Thyroid gland (tissue), 7 donors: ENCODE measurements around the genes CHCHD3 and EXOC4.

DNA sequence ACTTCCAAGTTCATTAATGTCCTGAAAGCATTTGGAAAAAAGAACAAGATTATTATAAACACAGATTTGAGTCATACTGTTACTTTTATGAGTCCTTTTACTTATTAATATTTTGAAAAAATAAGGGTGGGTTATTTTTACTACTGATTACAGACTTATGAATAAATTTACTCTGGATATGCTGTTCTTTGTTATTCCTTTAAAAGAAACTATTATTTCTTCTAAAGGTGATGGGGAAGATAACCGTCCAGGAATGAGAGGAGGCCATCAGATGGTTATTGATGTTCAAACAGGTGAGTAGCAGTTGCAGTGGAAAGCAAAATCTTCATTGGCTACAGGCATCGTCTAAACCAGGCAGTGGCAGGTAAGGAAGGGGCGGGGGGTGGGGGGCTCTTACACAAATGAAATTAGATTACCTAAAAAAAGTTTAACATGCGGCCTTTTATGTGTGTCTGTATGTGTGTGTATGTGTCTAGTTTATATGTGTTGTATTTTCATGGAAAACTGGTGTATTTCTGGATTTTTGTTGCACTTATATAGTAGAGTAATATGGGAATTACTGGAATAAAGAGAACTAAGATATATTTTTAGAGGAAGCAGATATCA is 86.8 kb downstream of the MKLN1 start:
- PRO-cap, 2 experiments, result no peak in any of the 2 experiments
- RAMPAGE, long total RNA, 5 experiments, result no peak in any of the 5 experiments

GRCh38 chr7:131501617-131502737 is 54.5 kb downstream of the PODXL start:
- PRO-cap, 2 experiments, result no peak in any of the 2 experiments
- RAMPAGE, long total RNA, 5 experiments, result no peak in any of the 5 experiments

GRCh38 chr7:131605187-131606521 is 49.2 kb upstream of the PODXL start:
- PRO-cap, 2 experiments, result no peak in any of the 2 experiments
- RAMPAGE, long total RNA, 5 experiments, result no peak in any of the 5 experiments

DNA sequence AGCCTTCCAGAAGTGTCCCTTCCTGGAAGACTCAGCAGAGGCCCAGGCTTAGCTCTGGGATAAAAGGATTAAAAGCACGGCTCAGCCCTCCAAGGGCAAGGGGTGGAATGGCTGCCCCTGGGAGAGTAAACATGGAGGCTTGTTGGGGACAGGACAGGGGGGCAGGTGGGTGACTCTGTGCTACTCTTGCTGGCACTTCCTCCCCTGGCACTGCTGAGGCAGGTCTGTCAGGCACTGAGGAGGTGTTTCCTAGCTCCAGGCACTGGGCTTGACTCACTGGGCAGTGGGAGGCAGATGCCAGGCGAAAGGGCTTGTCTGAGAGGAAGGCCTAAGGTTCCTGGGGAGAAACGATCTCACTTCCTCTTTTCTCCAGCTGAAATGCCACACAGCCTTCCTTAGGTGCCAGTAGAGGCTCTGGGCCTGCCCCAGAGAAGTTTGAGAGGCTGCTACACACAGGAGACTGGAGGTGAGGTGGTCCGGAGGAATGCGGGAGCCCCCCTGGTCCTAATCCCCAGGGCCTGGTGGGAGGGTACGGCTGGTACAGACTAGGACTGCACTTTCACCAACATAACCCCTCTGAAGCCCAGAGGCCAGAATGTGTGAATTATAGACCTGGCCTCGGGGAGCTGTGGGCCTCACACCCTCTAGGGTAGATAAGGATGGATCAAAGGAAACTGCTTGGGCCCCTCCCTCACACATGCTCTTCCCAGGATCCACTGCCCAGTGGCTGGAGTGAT is 63.2 kb upstream of the PODXL start:
- PRO-cap, 2 experiments, result no peak in any of the 2 experiments
- RAMPAGE, long total RNA, 5 experiments, result no peak in any of the 5 experiments

DNA sequence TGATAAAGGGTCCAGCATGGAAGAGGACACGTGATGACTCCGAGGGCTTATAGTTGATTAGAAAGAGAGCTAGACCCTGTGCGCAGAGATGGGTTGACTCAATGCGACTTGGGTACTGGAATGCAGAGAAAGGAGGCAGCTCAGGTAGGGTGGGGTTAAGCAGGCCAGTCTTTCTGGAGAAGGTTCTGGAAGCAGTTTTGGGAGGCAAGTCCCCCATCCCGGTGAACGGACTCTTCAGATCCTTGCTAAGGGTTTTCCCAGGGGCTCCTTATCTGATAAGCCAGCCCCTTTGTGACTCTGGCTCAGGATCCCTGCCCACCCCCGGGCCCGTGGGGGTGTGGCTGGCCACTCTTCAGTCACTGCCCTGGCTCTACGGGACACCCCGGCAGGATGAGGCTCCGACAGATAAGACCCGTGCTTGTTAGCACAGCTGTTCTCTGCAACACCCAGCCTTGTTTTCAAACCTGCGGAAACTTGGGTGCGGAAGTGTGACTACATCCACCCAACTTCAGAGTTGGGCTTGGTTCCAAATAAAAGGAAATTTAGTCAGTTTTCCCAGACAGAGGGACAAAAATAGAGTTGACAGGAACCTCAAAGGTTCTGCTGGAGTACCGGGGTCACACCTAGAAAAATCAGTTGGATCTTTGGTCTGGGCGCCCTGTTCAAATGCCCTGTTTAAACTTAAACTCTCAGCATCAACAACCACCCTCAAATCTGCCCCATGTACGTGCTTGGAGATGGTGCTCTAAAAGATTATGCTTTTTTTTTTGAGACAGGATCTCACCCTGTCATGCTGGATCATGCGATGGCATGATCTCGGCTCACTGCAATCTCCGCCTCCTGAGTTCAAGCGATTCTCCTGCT is 66.8 kb upstream of the PODXL start:
- PRO-cap, 2 experiments, result peak in 2 of 2 experiments; most common plus-strand start position 570 of the sequence (in 1); most common minus-strand start position 454 of the sequence (in 1)
- RAMPAGE, long total RNA, 5 experiments, result no peak in any of the 5 experiments

DNA sequence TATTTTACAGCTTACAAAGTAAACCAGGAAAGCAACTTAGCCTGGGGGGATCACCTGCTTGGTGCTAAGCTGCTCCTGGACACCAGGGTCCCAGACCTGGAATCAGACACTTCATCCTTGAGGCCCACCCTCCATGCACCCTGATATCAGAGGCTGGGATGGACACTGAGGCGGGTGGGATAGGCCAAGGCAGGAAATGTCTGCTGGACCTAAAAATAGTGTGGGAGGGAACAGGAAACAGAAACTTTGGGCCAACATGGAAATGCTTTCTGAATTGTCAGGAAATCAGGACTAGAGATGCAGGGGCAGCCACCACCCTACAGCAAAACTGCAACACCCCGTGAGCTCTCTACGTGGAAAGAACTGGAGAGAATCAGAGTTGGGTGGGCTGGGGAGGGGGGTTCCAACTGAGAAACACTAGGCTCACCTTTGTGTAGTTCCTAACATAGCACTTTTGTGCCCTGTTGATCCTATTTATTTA is 101.5 kb upstream of the PODXL start:
- PRO-cap, 2 experiments, result peak in 1 of 2 experiments; most common plus-strand start position 294 of the sequence (in 1)
- RAMPAGE, long total RNA, 5 experiments, result no peak in any of the 5 experiments

DNA sequence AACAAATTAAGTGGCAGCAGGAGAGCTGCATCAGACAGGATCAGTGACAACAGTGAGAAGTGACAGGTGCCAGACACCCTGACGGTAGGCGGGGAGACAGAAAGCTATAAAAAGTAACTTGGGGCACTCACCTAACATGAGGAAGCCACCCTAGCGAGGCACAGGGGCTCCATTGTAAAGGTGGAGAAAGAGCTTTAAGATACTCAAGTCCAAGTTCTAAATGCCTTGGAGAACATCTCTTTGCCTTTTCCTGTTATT is 174.1 kb downstream of the PLXNA4 start:
- PRO-cap, 2 experiments, result no peak in any of the 2 experiments
- RAMPAGE, long total RNA, 5 experiments, result no peak in any of the 5 experiments

DNA sequence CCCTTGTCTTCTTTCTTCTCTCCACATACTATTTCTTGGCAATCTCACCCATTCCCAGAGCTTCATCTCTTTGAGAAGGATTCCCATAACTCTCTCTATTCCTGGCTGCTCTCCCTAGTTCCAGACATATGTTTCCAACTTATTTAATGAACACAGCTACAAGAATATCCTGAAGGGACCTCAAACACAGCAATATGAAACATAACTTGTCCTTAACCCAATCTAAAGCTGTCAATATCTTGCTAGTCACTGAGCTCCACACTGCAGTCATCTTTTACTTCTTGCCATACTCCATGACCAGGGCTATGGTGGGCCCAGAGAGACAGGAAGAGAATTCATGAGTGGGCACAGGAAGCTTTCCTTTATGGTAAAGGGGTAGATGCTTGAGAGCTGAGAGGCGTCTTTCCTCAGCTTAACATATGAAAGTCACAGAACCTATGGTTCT is 152.4 kb downstream of the CHCHD3 start:
- PRO-cap, 2 experiments, result no peak in any of the 2 experiments
- RAMPAGE, long total RNA, 5 experiments, result no peak in any of the 5 experiments

DNA sequence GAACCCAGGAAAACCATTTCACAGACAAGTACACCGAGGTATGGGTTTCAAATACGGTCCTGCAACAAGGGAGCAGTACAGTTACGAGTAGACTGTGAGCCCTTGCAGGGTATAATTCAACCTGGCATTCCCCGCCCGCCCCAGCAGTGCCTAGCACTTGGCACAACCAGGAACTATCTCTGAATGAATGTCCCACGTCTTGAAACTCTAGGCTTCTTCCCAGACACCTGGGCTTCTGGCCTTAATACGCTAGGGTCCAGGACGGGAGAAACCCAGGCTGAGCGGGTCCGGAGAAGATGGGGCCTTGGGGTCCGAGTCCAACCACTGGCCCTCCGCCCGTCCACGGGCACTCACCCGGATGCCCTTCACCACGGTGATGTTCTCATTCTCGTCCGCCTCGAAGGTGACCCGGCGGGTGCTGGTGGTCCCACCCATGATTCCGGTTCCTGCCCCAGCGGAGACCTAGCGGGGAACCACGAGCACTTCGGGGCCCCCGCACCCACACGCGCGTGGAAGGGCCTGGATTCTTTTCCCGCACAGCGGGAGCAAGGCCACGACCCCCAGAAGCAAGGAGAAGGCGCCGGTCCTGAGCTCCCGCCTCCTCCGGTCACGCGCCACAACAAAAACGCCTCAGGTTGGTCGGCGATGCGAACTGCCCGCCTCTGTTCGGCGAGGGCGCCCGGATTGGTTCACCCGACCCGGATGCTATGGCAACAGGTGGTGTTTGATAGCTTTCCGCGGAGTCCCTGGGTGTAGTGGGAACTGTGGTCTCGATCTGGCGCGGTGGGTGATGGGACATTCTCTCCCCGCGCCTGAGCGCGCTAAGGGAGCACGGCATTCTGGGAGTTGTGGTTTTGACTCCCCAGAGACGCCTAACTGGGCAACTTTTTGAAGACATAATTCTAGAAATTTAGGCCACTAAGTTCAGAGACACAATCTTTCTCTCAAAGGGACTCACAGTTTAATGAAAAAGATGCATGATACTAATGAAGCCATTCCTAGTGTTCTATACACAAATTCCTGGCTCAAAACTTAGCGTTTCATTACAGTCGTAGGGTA is at the start of gene CHCHD3:
Gene CHCHD3, minus strand, starts transcription at position 588 of the 1,059 bp plus-strand sequence.
- PRO-cap, 2 experiments, result peak in 2 of 2 experiments; most common plus-strand start position 755 of the sequence (in 1); most common minus-strand start position 588 of the sequence (in 1)
- RAMPAGE, long total RNA, 5 experiments, result start-site peak on the minus strand in 4 of 5 experiments, centred at positions 492 to 552 of the sequence, 233 to 1,851 reads per replicate

DNA sequence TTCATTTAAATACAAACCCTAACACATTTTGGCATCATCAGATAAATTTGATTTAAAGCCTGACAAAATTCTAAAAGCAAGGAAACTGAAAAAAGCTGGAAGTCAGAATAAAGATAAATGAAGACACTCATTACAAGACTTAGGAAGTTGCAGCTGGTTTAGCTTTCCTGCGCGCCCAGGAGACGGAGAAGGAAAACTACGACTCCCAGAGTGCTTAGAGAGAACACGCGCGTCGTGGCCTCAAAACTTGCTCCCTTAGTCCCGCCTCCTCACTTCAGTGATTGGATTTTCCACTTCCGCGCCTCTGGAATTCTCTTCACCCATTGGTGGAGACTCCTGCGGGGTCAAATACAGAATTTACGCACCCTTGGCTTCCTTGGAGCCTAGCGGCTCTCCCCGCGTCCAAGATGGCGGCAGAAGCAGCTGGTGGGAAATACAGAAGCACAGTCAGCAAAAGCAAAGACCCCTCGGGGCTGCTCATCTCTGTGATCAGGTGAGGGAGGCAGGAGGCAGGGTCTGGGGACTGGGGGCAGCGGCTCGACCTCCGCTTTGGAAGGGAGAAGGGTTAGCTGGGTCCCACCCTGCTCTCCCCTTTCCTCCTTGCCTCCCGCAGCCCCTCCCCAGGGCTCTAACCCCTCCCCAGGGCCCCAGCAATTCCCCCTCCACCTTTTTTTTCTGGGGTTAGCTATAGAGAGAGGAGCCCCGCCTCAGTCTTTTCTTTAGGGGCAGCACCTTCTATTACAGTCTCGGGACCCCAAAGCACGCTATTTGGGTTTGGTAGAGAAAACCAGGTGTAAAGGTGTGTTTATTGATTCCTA is at the start of gene EXOC4:
Gene EXOC4, plus strand, starts transcription at position 384 of the 818 bp plus-strand sequence.
- PRO-cap, 2 experiments, result peak in 2 of 2 experiments; most common plus-strand start position 379 of the sequence (in 1)
- RAMPAGE, long total RNA, 5 experiments, result start-site peak on the plus strand in 4 of 5 experiments, centred at positions 390 to 398 of the sequence, 174 to 1,854 reads per replicate

GRCh38 chr7:133381118-133381652 is 128.3 kb downstream of the EXOC4 start:
- PRO-cap, 2 experiments, result no peak in any of the 2 experiments
- RAMPAGE, long total RNA, 5 experiments, result no peak in any of the 5 experiments

DNA sequence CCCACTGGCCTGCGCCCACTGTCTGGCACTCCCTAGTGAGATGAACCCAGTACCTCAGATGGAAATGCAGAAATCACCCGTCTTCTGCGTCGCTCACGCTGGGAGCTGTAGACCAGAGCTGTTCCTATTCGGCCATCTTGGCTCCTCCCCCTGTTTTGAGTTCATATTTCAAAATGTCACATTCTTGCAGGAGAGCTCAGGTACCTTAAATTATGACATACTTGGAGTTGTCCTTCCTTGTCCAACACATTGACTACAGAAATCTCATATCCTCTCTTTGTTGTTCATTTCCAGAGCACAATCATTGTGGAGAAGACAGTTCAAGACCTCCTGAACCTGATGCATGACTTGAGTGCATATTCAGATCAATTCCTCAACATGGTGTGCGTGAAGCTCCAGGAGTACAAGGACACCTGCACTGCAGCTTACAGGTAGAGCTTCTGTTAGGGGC is 231.8 kb upstream of the LRGUK start:
- PRO-cap, 2 experiments, result no peak in any of the 2 experiments
- RAMPAGE, long total RNA, 5 experiments, result no peak in any of the 5 experiments

DNA sequence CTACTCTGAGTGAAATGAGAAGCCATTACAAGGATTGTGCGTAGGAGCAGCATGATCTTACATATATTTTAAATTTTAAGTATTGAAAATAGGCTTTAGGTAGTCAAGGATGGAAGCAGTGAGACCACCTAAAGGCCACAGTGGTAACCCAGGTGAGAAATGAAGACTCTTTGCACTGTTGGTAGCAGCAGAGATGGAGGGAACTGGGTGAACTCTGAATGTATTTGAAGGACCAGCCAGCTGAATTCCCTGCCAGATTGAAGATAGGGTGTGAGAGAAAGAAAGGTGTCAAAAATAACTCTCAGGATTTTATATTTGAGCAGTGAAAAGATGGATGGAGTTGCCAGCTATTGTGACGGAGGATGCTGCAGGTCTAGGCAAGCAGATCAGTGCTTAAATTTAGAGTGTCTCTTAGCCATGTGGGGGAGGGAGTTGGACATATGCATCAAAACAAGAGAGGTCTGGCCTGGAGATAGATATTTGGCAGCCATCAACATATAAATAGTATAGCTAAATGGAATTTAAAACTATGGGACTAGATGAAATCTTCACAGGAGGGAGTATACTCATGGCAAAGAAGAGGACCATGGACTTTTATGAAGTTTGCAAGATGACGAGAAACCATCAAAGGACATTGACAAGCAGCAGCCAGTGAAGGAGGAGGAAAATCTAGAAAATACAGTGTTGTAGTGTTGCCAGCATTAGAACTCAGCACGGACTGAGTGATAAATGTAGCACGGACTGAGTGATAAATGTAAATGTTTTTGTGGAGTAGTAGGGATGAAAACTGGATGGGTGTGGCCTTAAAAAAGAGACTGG is 223.7 kb upstream of the LRGUK start:
- PRO-cap, 2 experiments, result no peak in any of the 2 experiments
- RAMPAGE, long total RNA, 5 experiments, result no peak in any of the 5 experiments

GRCh38 chr7:134360042-134360535 is 43.4 kb upstream of the SLC35B4 start:
- PRO-cap, 2 experiments, result no peak in any of the 2 experiments
- RAMPAGE, long total RNA, 5 experiments, result no peak in any of the 5 experiments

- PRO-cap, 2 experiments, result peak in 2 of 2 experiments; most common plus-strand start chr7:134432558 (in 2); most common minus-strand start chr7:134432449 (in 1)
- RAMPAGE, long total RNA, 5 experiments, result start-site peak on the minus strand in 1 of 5 experiments, at chr7:134432378-134432451 at its widest, 7 to 12 reads per replicate
These were observed 26.5 kb downstream of the AKR1B1 start for GRCh38 chr7:134432237-134433050.

GRCh38 chr7:134458080-134458904 is 608 bp downstream of the AKR1B1 start:
- PRO-cap, 2 experiments, result peak in 1 of 2 experiments; most common plus-strand start chr7:134458342 (in 1); most common minus-strand start chr7:134458397 (in 1)
- RAMPAGE, long total RNA, 5 experiments, result no peak in any of the 5 experiments

DNA sequence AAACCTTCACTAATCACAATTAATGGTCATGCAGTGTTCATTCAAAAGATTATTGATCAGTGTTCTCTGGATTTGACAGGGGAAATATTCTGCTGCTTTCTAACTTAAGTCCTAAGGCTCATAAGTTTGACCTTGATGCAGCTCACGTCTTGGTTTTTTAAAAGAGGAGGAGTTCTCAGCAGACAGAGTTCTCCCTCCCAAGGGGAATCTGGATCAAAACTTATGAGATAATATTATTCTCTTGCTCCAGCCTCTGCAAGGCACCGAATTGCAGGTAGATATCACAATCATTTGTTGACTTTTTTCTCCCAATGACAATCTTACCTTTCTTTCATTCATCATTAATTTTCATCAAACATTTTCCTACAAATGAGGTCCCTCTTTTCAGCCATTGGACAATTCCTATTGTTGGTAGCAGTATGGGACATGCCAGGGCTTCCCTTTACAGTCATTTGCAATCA is 10.1 kb upstream of the AKR1B10 start:
- PRO-cap, 2 experiments, result no peak in any of the 2 experiments
- RAMPAGE, long total RNA, 5 experiments, result no peak in any of the 5 experiments

GRCh38 chr7:134562914-134563527 is 14.1 kb downstream of the AKR1B15 start:
- PRO-cap, 2 experiments, result peak in 1 of 2 experiments; most common plus-strand start chr7:134563206 (in 1)
- RAMPAGE, long total RNA, 5 experiments, result no peak in any of the 5 experiments

DNA sequence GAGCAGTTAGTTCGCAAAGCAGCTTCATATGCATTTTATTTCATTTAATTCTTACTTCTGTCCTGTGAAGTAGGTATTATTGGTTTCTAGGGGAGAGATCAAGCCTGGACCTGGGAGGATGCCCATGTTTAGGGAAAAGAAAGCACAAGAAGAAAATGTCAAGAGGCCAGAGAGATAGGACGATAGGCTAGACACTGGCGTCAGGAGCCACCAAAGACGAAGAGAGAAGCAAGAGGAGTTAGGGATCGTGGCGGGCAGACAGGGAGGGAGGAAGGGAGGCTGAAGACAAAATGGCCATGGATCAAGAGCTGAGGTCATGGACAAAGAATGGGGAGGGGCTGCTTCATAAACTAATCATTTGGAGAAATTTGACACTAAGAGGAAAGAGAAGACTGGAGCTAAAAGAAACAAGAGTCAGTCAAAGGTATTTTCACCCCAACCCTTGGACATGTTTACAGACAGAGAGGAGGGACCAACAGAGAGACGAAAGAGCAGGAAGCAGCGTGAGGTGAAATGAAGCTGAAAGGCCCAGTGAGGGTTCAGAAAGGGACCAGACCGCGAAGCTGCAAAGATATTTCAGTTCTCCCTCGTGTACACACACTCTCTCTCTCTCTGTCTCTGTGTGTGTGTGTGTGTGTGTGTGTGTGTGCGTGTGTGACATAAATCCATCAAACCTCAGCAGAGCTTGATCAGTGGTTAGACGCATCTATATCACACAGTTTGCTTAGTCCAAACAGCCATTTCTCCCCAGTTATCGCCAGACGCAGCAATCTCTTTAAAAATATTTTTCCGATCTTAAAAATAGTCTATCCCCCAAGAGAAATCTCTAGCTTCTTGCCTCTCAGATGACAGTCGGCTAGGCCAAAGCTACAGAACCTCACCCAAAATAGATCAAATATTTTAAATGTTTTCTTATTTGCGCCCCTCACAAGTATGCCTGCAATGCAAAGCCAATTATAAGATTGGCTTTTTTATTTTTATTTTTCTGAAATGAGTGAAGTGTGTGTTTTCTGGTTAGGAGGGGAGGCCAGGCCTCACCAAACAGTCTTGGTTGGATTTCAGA is 12.5 kb upstream of the CALD1 start:
- PRO-cap, 2 experiments, result peak in 1 of 2 experiments; most common plus-strand start position 457 of the sequence (in 1)
- RAMPAGE, long total RNA, 5 experiments, result no peak in any of the 5 experiments

GRCh38 chr7:134777991-134778610 is 1.3 kb upstream of the CALD1 start:
- PRO-cap, 2 experiments, result no peak in any of the 2 experiments
- RAMPAGE, long total RNA, 5 experiments, result no peak in any of the 5 experiments